Metastatic Liver Carcinoma in the Lung (tissue), 2 donors: ENCODE results near the gene MYT1L.

DNA sequence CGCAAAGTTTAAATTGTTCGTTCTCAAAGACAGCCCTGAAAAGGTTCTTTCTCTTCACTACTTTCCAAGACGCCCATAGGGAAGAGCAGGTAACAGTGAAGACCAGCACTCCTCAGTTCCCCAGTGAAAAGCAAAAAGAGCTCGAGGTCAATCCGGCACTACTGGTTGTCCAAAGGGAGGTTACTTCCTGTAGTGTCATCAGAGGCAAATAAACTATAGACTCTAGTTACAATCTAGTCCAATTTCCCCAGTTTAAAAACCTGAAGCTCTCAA lies 1.8 kb downstream of the FAM110C start:
- PRO-cap, 2 experiments: no peak in any of the 2 experiments

- PRO-cap, 2 experiments: no peak in any of the 2 experiments
Observed at GRCh38 chr2:258630-259403, 5.0 kb downstream of the SH3YL1 start.

GRCh38 chr2:265024-266151 lies 641 bp downstream of the ACP1 start:
- PRO-cap, 2 experiments: no peak in any of the 2 experiments

DNA sequence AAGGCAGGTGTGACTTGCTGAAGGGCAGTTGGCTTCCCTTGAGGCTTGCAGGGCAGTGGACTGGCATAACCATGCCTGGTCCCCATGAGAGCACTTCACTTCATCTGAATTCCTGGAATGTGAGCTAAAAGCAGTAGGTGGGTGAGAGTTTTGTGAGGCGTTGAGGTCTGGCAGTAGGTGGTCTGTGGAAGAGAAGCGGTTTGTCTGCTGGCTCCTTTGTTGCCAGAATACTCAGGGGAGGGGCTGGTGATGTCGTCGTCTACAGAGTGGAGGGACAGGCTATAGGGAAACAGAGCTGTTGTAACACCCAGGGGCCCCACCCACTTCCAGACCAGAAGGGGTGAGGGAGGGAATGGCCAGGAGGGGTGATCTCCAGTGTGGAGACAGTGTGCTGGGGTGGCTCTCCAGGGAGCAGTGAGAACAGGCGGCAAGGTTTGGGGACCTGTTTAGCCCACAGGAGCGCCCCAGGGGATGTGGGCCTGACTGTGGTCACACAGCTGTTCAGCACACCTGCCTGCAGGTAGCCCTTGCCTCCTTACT lies 21.4 kb upstream of the ALKAL2 start:
- PRO-cap, 2 experiments: no peak in any of the 2 experiments

DNA sequence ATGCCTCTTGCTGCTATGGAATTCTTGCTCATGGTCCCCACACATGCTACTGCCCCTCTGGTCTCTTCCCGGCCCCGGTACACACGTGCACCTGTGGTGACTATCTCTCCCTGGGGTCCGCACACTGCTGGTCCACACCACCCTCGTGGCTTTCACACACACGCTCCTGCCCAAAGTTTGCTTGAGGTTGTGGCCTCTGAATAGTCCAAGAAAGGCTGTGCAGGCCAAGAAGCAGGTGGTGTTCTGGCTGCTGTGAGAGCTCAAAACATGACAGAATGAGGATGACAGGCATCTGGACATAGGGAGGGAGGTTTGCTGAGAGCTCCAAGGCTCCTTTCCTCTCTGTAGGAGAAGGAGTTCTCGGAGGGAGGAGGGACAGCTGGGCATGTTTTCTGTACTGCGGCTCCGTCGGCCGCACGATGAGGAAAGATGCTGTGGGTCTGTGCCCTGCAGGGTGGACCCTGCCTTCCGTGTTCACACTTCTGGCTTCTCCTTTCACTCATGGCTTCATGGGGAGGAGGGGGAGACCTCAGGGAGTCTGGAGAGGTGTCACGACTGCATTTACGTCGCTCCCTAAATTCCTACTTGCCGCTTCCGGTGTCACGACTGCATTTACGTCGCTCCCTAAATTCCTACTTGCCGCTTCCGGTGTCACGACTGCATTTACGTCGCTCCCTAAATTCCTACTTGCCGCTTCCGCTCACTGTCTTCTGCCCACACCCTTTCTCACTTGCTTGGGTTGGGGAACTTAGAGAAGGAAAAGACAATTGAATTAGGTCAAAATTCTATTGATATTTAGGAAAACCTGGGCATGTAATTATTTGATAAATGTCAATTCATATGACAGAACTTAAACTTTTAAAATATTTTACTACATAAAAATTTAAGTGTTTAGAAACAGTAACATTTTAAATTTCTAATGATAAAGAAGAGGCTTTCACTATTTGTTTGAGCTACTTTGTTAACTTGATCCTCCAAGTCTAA lies 68.3 kb upstream of the ALKAL2 start:
- PRO-cap, 2 experiments: no peak in any of the 2 experiments

GRCh38 chr2:503582-504015 lies 173.6 kb downstream of the TMEM18 start:
- PRO-cap, 2 experiments: no peak in any of the 2 experiments

GRCh38 chr2:868739-869861 lies 81.5 kb upstream of the SNTG2 start:
- PRO-cap, 2 experiments: no peak in any of the 2 experiments

DNA sequence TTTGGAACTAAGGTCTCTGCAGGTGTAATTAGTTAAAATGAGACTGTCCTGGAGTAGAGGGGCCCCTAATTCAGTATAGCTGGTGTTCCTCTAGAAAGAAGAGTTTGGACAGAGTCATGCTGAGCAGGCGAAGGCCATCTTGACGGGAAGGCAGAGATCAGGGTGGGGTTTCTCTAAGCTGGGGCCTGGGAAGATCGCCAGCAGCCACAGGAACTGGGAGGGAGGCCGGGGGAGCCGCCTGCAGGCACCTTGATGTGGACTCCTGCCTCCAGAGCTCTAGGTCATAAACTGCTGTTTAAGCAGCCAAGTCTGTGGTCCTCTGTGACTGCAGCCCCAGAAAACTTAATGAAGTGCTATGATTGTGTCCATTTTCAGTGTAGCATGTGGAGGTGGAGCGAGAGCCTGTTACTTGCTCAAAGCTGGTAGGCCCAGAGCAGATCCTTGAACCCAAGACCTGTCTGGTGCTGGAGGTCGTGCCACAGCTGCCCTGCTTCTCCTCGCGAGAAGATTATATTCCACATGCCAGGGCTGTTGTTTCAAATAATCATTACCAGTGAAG lies 105.7 kb downstream of the TPO start:
- PRO-cap, 2 experiments: no peak in any of the 2 experiments

- PRO-cap, 2 experiments: no peak in any of the 2 experiments
Observed at GRCh38 chr2:1560932-1561318, 147.7 kb downstream of the TPO start.

DNA sequence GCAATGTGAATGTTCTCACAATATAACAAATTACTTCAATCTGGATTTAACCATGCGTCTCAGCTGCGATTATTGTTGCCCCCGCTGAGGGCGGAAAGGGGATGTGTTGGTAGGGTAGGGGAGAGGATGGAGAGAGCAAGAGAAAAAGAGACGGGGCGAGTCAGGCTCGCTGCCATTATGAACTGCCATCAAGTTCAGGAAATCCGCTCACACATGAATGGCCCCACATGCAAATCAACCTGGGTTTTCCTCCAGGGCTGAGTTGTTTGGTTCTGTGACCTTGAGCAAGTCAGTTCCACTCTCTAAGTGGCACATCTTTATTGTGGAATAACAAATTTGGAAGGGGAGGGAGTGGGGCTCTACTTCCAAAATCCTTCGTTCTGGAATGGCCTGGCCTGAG lies 129.7 kb downstream of the PXDN start:
- PRO-cap, 2 experiments: no peak in any of the 2 experiments

- PRO-cap, 2 experiments: no peak in any of the 2 experiments
Observed at GRCh38 chr2:1707633-1708582, 36.4 kb downstream of the PXDN start.

DNA sequence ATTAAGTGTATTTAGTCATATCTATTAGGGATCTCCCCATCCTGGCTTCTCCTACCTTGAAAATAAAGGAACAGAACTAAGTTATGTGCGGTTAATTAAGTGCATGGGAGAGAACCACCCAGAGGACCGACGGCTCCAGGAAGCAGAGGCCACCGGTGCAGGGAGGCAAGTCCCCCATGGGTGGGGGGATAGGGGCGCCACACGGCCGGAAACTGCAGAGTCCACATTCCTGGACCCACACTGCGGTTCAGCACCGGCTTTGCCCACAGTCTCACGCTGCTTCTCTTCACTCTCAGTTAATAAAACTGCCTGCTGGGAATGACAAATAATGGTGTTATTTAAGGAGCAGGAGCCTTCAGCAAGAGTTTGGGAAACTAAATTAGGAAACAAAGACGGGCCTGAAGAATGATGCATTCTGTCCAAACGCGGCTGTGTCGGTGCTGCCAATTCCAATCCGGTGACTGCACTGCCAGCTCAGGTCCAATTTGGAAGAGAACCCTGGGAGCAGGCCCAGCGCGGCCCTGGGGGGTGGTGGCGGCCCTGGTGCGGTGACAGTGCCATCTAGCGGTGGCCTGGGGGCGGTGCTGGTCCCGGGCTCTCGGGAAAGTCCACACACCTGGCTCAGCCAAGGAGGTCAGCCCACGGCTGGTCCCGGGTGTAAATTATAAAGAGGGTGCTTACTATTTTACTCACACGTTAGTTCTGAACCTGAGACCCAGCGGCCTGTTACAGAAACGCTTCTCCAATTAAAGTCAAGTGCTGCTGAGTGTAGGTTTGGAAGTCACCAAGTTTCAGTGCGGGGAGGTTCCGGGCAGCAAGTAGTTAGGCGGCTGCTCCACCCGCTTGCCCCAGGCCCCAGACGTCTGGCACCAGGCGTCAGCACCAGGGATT lies 73.1 kb upstream of the PXDN start:
- PRO-cap, 2 experiments: no peak in any of the 2 experiments

DNA sequence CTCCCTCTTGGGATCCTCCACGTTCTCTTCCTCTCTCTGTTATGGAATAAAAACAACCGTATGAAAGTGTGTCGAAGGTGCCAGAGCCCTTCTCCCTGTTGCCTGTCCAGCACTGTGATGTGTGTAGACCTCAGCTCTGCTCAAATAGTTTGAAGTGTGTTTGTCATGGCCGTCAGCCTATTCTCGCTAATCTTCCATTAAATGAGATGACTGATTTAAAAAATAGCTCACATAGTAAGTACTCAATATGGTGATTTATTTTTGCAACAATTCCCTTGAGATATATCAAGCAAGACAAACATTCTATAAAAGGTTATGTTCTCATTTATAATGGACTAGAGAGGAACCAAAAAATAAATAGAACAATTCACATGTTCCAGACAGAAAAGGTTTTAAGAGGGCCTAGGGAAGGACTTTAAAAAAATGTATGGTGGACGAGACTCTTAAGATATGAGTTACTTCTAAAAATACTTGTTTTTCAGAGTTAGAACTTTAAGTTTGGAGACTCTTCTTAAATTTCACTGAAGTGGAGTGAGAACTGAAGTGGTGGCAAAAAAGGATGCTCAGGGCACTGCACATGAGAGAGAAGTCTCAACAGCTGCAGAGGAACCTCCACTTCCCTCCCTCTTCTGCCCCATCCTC lies 84.2 kb upstream of the PXDN start:
- PRO-cap, 2 experiments: no peak in any of the 2 experiments

DNA sequence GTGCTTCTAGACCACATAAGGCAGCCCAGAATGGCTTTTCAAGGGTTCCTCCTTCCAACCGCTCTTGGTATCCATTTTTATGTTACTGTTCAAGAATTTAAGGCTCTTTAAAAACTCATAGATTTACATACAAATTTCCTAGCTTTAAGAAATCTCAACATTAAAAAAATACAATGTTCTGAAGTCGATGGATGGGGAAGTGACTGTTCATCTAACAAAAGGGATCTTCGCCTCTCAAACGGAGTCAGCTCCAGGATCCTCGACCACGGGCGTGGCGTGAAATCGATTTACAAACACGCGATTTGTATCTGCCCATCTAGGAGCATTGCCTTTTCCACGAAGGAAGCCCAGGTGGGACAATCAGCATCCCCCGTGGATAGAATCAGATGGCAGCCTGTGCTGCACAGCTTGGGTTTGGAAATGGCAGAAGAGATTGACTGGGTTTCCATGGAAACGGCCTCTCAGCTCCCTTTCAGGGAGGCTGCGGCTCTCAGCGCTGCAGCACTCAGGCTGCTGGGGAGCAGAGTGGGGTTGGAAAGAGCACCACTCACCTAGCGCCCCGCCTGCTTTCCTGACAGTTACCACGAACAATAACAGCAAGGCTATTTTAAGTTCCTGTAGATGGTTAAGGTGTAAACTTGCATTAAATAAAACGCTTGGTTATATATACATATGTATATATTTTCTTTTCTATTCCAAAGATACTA lies 110.8 kb upstream of the PXDN start:
- PRO-cap, 2 experiments: no peak in any of the 2 experiments

GRCh38 chr2:1997250-1997984 lies 253.1 kb upstream of the PXDN start:
- PRO-cap, 2 experiments: no peak in any of the 2 experiments

GRCh38 chr2:2249921-2250210 lies 81.2 kb downstream of the MYT1L start:
- PRO-cap, 2 experiments: no peak in any of the 2 experiments

DNA sequence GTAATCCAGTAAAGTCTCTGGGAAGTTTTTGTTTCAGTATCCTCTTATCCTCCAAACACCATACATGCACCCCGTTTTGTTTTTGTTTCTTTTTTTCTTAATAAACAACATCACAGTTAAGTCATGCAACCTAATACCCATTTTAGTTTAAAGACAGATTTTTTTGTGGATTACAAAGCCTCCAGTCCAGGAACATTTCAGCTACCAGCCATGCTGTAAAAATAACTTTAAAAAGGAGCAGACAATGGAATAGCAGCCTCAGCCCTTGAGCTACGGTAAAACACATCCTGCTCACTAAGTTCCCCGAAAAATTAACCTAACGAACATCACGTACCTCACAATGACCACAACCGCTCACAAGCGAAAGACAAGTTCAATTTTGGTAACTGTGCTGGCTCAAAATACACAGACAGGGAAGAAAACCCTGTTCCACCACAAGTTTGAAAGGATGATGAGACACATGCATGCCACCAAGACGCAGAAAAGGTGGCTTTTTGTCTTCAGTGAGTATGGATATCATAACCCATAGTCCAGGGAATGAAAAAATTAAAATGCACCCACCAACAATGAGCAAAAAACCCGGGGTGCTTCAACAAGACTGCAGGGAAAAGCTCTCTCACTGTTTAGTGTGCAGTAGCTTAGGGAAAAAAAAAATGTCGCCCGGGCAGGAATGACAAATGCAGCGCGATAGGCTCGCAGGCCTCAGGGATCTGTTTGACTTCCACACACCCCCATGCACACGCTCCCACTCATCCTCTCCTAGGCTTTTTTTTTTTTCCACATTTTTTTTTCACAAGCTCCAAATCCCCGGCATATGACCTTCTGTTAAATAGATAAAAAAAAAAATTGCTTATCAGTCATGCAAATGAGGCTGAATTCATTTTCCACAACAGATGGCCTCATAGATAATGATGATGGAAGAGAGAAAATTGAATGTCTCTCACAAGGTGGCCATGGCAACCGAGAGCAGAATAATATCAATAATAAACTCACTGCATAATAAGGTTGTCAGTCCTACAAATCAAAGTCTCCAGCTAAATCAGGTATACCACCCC lies at the start of gene MYT1L:
TSS of gene MYT1L (minus strand) at position 643 of the 1,055 bp plus-strand sequence.
- PRO-cap, 2 experiments: no peak in any of the 2 experiments

DNA sequence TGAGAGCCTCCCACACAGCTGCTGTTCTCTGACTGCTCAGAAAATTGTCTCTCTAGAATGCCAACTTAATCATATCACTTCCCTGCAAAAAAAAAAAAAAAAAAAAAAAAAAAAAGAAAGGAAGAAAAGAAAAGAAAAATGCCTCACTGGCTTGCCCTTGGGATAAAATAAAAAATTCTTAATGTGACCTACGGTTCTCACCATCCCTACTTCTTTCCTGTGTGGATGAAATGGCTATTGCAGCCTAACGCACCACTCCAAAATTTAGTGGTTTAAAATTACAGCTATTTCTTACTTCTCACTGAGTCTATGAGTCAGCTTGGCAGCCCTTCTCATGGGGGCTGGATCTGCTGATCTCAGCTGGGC lies 411.8 kb upstream of the MYT1L start:
- PRO-cap, 2 experiments: no peak in any of the 2 experiments

DNA sequence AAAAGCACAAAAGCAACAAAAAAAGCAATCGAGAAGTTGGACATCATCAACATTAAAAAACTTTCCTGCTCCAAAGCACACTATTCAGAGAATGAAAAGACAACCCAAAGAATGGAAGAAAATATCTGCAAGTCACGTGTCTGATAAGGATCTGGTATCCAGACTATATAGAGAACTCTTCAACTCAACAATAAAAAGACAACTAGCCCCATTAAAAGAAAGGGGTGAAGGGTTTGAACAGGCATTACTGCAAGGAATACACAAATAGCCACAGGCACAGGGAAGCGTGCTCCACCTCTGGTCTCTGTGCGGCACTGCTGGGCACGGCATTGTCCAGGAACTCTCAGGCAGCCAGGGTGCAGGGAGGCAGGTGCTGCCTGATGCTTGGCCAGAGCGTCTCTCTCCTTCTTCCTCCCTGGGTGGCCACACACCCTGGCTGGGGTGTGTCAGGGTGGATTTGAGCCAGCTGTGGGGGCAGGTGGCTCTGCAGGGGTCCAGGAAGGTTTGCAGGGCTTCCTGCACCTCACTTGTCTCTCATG lies 333.2 kb downstream of the EIPR1 start:
- PRO-cap, 2 experiments: no peak in any of the 2 experiments

GRCh38 chr2:3452918-3453955 lies 66.1 kb downstream of the ADI1 start:
- PRO-cap, 2 experiments: no peak in any of the 2 experiments